Ishikawa (cell line): ENCODE measurements around the gene PSMA7.

DNA sequence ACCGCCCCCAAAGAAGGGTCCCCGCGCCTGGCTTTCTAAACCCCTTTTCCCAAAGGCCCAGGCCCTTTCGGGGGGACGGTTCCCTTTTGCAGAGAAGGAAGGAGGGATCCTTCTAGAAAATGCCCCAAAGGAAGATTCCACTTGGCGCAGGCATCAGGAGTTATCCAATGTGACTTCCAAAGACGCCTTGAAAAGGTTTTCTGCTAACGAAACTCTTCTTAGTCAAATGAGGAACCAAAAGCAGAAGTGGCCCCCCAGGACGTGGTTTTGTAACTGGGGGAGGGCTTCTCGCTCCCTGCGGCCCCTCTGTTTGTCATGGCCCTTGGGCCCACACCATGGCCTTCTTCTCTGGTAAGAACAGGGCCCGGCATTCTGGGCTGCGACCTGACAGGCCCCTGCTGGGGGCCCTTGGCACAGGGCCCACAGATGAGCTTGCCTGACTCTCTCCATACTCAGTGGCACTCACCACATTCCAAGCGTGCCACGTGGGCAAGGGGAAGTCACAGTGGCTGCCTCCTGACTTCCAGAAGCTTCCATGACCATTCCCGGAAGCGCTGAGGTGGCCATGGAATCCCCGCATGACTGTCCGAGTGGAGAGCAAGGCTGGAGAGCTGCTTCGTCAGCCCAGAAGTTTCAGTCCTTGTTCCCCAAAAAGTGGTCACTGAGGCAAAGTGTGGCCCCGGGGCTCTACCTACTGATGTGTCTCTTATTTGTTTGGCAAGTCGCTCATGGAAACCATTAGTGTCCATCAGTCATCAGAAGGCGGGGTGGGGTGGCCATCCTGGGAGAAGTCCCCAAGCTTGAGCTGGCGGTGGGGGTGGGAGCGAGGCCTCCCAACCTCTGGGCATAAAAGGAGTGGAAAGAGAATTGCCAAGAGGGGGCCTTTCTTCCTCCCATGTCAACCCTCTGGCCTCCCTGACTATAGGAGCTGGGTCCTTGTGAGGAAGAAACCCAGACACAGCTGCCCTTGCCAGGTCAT lies 891 bp upstream of the CTSZ start:
- RRBS: 100% methylated on average over 4 of the region's 25 CpGs

DNA sequence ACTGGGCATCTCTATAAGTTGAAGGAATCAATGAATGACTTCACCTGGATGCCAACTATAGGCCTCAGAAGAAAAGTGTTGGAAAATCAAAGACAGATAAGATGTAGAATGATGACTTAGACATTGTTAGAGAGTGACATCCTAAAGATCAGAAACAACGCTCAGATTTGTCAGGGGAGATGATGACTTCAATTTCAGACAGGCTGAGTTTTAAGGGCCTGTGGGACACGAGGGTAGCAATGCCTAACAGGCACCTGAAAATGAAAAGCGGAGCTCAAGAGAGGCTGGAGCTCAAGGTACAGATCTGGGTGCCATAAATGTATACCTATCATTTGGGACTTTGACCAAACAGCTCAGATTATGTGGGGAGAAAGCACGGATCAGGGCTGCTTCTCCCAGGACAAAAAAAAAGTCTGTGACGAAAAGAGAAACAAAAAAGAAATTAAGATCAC lies 2.1 kb downstream of the PRELID3B start:
- RRBS: no CpG with 5 or more reads among the region's 5 CpGs

GRCh38 chr20:59123602-59124152 lies 39.9 kb upstream of the ZNF831 start:
- RRBS: no CpG with 5 or more reads among the region's 7 CpGs

DNA sequence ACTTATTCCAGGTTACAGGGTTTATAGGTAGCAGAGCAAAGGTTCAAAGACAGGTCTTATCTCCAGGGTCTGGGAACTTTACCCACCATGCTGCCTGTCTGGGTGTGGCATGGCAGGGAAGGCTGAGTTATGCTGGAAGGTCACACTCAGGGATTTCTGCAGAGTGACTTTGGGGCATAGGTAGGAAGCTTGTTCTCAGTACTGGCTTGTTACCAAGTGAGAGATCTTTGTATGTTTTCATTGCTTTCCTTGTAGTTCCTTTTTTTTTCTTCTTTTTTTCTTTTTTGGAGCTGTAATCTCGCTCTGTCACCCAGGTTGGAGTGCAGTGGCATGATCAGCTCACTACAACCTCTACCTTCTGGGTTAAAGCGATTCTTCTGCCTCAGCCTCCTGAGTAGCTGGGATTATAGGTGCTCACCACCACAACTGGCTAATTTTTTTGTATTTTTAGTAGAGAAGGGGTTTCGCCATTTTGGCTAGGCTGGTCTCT lies 1.9 kb downstream of the ZNF831 start:
- RRBS: no CpG with 5 or more reads among the region's 3 CpGs

DNA sequence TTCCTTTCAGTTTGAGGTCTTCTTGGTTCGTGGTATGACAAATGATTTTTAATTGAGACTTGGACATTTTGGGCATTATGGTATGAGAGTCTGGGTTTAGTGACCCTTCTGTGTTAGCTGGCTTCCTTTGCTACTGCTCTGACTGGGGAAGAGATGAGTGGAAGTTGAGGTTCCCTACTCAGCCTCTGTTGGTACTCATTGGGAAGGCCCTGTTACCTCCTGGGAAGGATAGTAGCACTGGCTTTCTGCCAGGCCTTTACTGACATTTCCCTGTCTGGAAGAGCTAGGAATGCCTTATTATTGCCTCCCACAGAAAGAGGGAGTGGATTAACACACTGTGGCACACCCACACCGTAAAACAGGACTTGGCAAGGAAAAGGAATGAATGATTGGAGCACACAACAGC lies 12.1 kb downstream of the ZNF831 start:
- RRBS: no CpG with 5 or more reads among the region's 2 CpGs

GRCh38 chr20:59469566-59470292 lies 134.6 kb upstream of the PHACTR3 start:
- RRBS: 5% methylated on average over 3 of the region's 34 CpGs

DNA sequence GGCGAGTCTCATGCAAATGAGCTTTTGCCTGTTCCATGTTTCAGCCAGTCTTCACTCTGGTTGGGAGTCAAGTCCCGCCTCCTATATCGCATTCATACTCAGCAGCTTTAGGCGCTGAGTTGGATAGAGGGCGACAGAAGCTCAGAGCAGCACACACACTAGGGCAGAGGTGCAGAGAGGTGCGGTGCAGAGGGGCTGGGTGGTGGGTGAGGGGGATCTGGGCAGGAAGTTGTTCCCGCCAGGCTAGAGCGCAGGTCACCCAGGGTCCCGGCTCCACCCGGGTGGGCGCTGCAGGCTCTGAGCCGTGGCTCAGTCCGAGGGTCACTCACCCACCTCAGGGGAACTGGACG lies 89.2 kb upstream of the PHACTR3 start:
- RRBS: no CpG with 5 or more reads among the region's 14 CpGs

DNA sequence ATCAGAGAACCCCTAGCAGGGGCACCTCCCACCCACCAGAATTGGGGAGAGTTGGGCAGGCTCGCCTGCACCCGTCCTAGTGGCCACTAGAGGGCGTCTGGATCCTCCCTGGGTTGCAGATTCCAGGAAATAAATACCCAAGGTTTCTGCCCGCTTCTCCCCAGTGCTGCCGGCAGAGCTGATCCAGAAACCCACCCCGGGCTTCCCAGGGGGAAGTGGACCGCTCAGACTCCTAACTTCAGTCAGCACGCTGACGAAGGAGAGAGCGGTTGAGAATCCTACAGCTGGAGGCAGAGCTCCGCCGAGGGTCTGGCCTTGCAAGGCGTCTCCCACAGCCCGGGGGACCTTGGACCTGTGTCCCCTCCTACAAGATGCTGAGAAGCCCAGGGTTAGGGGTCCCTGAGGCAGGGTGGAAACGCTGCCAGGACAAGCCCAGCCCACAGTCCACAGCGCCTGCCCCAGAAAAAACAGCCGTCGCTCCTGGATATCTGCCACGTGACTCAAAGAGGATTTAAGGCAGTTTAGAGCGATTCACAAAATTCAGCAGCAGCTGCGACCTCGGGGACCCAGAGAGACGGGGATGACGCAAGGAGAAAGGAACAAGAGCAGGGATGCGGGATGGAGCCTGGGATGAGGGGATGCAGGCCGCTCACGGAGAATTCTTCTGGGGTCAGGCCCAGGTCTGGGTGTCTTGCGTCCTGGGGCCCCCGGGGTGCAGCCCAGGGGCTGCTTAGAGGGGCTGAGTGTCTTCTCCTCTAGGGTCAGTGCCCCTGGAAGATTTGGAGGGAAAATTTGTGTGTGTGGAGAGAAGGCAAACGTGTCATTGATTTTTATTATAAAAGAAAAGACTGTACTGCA lies 32.5 kb upstream of the PHACTR3 start:
- RRBS: 14% methylated on average over 4 of the region's 30 CpGs

DNA sequence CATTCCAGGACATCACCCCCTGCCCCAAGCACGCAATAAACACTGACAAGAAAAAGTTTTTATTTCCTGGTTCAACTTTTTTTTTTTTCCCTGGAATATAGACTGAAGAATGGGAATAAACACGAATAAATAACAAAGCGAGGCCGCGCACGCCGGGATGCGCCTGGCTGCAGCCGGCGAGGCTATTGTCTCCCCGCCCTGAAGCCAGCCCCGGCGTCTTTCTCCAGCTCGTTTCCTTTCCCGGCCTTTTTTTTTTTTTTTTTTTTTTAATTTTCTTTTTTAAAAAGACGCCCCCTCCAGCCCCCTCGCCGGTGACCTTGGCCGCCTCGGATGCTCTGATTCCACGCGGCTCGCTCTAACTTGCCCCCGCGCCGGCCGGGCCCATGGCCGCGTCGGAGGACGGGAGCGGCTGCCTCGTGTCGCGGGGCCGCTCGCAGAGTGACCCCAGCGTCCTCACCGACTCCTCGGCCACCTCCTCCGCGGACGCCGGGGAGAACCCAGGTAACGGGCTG lies 348 bp downstream of the PHACTR3 start:
- RRBS: 15% methylated on average over 26 of the region's 45 CpGs

DNA sequence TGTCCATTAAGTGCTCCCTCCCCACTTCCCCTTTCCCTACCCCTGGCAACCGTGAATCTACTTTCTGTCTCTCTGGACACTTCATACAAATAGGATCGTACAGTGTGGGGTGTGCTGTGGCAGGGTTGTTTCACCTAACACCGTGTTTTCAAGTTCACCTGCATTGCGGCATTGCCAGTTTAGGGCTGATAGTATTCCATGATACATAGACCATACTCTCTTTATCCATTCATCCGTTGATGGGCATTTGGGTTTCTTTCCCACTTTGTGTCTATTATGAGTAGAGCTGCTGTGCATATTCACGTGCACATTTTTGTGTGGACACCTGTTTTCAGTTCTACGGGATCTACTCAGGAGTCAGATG lies 118.9 kb downstream of the PHACTR3 start:
- RRBS: no CpG with 5 or more reads among the region's 7 CpGs

- RRBS: no CpG with 5 or more reads among the region's 4 CpGs
Observed at GRCh38 chr20:59977306-59977612, 19.0 kb downstream of the CDH26 start.

GRCh38 chr20:60057265-60057833 lies 99.1 kb downstream of the CDH26 start:
- RRBS: no CpG with 5 or more reads among the region's 10 CpGs

GRCh38 chr20:60087259-60088030 lies 129.2 kb downstream of the CDH26 start:
- RRBS: 3% methylated on average over 8 of the region's 83 CpGs

DNA sequence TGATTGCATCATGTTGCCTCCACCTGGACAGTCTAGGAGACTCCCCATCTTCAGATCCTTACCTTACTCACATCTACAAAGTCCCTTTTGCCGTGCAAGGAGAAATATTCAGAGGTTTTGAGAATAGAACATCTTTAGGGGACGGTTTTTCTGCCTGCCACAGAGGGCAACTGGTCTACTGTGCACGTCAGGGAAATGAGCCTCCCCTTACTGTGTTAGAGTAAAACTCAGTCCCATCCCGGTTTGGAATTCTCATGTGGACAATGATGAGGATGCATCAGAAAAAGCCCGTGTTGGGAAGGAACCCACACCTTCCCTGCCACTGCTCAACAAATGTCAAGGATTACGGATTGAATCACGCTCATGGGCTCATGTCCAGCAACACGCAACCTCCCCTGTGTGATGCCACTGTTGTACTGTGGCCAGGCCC lies 459.7 kb upstream of the CDH4 start:
- RRBS: no CpG with 5 or more reads among the region's 8 CpGs

DNA sequence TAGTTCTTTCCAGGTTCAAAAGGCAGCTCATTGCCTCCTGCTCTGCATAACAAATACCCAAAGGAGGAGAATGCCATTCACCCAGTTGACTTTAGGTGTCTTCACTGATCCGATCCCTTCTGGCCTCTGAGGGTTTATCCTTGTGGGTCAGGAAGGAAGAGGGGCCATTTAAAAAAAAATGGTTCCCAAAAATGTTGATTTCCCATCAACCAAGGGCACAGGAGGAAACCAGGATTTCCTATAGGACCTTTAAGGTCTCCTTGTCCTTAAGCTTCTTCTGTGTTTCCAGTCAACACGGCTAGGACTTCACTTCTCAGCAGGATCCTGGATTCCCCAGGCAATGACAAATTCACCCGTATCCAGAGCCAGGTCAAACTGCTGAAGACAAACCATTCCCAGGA lies 447.7 kb upstream of the CDH4 start:
- RRBS: no CpG with 5 or more reads among the region's 3 CpGs

GRCh38 chr20:62051751-62052187 lies 13.9 kb downstream of the TAF4 start:
- RRBS: no CpG with 5 or more reads among the region's 13 CpGs

DNA sequence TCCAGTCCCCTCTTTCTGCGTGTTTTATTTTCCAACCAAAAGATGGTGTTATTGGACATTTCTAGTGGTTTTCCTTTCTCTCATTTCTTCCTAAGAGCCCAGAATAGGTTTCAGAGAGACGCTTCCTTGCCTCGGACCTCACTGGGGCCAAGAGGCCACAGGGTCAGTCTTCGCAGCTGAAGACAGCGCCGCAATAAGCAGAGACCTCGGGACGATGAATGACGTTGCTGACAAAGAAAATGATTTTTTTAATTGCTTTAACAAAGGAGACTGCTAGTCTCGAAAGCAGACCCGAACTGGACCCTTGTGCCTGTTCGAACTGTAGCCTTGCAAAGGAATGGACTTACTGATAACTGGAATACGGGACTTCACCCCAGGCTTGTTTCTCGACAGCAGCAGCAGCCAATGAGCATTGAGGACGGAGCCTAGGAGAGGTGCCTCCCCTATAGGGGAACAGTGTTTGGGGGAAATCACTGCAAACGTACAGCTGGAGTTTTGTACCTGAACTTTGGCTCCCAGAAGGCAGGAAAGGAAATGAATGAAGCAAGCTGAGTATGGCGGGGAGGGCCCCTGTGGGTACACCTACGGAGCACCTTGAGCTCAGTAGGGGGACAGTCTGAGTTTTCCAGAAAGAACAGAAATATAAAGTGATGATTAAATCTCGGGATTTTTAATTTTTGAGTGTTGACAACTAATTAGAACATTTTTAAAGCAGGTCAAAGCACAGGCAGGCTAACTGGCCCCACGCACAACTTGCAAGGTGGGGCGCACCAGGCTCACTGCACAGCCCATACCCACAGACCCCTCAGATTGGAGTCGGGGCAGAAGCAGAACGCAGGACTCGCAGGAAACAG lies 1.4 kb upstream of the TAF4 start:
- RRBS: no CpG with 5 or more reads among the region's 24 CpGs

- RRBS: 49% methylated on average over 3 of the region's 21 CpGs
Observed at GRCh38 chr20:62134076-62135196, 8.8 kb downstream of the PSMA7 start.

GRCh38 chr20:62140860-62142000 lies 2.0 kb downstream of the PSMA7 start:
- RRBS: no CpG with 5 or more reads among the region's 17 CpGs

DNA sequence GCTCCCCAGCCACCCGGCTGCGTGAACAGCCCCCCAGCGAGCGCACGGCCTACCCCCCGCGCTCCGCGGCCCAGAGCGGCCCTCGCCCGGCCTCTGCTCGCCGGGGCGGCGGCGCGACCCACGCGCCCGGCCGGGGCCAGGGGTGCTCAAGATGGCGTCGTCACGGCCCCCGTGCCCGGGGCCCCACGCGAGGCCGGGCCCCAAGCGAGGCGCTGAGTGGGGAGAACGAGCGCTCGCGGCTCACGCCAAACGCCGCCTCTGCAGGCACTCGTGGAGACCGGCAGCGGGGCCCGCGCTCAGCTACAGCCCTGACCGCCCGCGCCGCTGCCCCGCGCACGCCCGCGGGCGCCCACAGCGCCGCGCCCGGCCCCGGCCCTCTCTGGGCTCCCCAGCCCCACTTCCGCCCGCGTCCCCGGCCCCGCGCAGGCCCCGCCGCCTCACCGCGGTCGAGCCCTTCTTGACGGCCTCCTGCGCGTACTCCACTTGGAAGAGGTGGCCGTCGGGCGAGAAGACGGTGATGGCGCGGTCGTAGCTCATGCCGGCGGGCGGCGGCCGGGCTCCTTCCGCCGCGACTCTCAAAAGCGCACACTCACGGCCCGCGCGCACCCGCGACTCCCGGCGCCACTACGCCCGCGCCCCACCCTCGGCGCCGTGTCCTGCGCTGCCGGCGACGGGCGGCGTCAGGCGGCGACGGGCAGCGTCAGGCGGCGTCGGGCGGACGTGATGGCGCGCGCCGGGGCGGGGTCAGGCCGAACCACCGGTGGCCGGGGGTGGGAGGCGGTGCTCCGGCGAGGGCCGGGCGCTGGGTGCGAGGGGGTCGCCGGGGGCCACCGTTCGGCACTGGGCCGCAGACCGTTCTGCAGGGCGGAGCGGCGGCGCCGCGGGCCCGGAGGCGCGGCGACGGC lies at the start of gene PSMA7:
TSS of gene PSMA7 (minus strand) at position 628 of the 905 bp plus-strand sequence.
- RRBS: 1% methylated on average over 110 of the region's 149 CpGs